ENCODE data around the gene CDK2AP2.

GRCh38 chr11:66618077-66618436, 1.6 kb downstream of the RBM14 start:
- PRO-cap = no peak
- RAMPAGE, long total RNA = no peak

- PRO-cap = no peak
- RAMPAGE, long total RNA = no peak
These were observed 6.6 kb downstream of the RBM14 start for GRCh38 chr11:66622802-66623649.

- PRO-cap = no peak
- RAMPAGE, long total RNA = no peak
These were observed 831 bp downstream of the RBM4B start for GRCh38 chr11:66676651-66677461.

DNA sequence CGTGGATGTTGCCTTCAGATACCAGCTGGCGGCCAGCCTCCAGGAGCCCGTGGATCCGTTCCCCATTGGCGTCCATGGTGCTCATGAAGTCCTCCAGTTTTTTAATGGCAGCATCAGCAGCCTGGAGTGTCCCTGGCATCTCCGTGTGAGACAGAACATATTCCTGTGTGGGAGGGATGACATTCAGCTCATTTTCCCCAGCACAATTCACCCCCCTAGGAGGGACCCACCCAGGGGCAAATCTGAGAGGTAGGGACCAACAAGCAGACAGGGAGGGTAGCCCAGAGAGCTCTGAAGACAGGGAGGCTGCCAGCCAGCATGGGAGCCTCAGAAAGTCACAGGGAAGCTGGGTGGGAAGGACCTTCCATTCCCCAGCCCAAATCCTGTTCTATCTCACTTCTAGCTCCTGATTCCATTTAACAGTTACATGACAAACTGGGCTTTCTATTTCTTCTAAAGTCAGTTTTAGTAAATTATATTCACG, 21.8 kb upstream of the RBM4B start:
- PRO-cap = no peak
- RAMPAGE, long total RNA = no peak

DNA sequence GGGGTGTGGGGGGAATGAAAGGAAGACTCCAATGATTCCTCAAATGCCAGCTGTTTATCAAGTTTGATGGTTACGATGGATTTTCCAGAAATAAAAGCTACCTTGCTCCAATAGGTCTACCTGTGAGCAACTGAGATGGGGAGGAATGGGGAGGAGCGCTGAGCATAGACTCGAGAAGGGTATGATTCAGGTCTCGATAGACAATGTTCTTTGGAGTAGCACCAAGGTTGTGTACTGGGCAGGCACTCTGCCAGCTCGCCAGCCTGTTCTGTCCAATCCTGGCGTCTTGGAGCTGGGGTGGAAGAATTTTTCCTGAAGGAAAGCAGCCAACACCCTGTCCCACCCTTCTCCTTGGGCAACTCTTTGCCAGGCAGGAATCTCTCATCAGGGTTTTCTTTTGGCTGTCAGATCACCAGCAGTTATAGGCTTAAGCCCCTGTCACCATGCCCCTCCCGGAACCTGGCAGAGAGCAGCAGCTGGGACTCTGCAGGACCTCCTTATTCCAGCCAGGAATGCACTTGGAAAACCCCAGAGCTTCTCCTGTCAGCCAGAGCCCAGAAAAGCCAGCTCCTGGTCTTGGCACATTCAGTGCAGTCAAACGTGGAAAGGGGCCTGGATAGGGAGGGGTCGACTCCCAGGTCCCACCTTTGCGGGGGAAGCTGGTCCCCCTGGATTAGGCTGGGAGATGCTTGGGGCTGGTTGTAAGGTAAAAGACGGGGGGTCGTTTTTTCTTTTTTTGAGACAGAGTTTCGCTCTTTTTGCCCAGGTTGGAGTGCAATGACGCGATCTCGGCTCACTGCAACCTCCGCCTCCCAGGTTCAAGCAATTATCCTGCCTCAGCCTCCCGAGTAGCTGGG, 1.2 kb upstream of the C11orf80 start:
- PRO-cap = no peak
- RAMPAGE, long total RNA = no peak

DNA sequence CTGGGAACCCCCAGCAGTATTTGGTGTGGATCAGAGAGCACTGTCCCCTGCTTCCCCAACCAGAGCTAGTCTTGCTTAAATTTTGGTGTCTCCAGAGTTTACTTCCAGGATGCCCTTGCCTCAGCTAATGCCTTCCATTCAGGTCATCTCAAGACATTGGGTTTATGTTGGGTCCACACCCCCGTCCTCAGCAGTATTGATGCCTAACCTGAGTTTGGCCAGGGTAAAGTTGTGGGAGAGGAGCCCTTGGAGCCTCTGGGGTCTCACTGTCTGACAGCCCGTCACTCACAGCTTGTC, 1.3 kb downstream of the RCE1 start:
- PRO-cap = no peak
- RAMPAGE, long total RNA = no peak

GRCh38 chr11:66882756-66883593, 26.1 kb downstream of the LRFN4 start:
- PRO-cap = no peak
- RAMPAGE, long total RNA = no peak

DNA sequence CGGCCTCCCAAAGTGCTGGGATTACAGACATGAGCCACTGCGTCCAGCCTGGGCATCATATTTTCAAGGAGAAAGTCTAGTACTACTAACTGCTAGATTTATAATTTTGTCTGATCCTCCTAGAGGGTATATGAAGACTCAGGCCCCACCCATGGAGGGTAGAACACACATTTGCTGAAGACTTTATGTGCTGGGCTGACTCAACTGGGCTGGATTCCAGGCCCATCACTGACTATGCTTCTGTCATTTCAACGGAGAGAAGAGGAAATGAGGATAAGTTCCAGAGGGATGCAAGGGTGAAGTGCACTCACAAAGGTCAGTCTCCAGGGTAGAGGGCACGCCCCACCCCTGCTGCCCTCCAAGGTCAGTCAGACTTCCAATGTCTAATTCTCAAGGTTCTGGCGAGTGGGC, 7.5 kb upstream of the C11orf86 start:
- PRO-cap = no peak
- RAMPAGE, long total RNA = no peak

DNA sequence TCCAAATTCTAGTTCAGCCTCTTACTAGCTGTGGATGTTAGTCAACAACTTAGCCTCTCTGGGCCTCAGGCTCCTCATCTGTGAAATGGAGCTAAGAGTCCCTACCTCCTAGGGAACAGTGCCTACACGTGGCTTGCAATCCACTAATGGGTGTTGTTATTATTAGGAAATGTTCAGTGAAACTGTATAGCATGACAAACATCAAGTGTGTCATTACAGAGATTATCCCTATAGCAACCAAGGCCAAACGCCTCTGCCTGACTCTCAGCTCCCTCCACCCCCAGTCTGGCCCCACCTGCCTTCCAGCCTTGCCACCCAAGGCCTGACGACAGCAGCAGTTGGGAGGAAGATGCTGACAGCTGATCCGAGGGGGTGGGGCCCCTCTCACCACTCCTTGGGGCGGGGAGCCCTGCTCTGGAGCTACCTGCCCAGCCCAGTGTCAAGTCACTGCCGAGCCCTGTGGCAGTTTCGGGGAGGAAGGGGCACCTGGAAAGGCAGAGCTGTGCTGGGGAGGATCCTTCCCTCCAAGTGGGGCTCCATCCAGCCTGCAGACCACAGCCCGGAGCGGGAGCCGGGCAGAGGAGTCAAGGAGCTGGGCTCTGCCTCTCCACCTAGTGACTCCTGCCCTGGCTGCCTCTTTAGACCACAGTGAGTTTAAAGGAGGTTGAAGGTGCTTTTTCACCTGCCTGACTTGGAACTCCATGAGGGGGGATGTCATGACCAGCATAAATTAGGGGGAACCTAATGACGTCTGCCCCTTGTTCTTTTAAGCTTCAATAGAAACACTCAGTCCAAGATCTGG, 1.5 kb upstream of the RHOD start:
- PRO-cap = no peak
- RAMPAGE, long total RNA = no peak

- PRO-cap = no peak
- RAMPAGE, long total RNA = no peak
These were observed 14.8 kb downstream of the RHOD start for GRCh38 chr11:67071243-67072138.

DNA sequence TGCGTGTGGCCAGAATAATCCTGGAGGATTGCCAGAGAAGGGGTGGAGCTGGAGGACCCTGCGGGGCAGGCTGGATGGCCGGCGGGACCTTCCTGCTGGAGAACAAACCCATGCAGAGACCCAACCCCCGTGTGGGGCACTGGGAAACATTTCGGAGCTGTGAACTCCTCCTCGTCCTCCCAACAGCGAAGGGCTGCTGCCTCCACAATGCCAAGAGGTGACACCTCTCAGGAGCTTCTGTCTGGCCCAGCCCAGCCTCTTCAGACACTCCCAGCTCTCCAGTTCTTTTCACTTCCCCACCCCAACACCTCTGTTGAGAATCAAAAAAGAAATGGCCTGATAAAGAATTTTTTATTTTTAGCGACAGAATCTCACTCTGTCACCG, 25.5 kb downstream of the RHOD start:
- PRO-cap = no peak
- RAMPAGE, long total RNA = no peak

DNA sequence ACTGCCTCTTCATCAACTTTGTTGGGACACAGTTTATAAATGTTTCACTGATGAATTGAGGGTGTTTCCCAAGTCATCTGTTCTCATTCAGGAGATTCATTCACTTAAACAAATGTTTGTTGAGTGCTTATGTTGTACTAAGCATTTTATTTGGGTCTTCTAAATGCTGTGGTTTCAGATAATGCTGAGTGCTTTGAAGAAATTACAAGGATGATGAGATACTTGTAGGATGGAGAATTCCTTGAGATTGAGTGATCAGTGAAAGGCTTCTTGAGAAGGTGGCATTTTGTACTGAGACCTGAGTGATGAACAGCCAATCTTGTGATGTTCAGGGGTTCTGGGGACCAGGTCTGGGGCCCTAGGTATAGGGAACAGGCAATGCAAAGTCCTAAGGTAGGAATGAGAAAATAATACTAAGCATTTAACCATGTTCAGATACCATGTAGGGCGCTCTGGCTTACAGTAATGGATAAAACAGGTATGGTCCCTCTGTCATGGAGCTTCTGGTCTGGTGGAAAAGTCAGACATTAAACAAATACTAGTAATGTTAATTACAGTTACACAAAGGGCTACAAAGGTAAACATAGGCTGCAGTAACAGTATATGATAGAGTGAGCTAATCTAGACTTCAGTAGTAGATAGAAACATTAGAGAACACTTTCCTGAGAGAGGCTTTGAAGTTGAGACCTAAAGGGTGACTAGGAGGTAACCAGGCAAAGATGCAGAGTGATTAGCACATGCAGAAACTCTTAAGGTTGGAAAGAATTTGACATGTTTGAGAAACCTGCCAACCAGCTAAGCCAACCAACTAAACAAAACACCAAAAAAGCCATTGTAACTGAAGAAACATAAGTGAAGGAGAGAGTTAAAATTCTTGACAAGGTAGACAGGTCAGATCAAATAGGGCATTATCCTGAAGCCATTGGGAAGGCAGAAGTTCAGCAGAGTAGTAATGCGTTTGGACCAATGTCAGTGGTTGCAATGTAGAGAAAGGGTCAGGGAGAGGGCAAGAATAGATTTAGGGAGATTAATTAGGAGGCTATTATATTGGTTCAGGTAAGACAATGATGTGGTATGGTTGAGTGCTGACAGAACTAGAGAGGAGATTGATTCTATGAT, 17.6 kb downstream of the KDM2A start:
- PRO-cap = no peak
- RAMPAGE, long total RNA = no peak

DNA sequence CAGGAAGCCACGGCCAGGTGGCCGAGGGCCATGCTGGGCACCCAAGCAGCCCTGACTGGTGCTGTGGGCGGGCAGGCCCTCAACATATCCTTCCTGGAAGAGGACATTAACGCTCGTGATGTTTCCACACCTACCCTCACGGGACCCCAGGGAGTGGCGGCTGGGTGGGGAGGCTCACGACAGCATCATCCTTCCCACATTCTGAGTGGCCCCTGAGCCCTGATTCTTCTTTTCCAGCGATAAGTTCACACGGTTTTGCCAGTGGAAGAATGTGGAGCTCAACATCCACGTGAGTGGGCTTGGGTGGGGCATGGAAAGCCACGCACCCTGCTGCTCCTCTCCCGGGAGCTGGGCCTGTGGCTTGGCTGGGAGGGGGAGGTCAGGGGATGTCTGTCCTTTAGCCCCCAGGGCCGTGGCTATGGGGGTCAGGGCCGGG, 8.6 kb upstream of the ANKRD13D start:
- PRO-cap = no peak
- RAMPAGE, long total RNA = no peak

DNA sequence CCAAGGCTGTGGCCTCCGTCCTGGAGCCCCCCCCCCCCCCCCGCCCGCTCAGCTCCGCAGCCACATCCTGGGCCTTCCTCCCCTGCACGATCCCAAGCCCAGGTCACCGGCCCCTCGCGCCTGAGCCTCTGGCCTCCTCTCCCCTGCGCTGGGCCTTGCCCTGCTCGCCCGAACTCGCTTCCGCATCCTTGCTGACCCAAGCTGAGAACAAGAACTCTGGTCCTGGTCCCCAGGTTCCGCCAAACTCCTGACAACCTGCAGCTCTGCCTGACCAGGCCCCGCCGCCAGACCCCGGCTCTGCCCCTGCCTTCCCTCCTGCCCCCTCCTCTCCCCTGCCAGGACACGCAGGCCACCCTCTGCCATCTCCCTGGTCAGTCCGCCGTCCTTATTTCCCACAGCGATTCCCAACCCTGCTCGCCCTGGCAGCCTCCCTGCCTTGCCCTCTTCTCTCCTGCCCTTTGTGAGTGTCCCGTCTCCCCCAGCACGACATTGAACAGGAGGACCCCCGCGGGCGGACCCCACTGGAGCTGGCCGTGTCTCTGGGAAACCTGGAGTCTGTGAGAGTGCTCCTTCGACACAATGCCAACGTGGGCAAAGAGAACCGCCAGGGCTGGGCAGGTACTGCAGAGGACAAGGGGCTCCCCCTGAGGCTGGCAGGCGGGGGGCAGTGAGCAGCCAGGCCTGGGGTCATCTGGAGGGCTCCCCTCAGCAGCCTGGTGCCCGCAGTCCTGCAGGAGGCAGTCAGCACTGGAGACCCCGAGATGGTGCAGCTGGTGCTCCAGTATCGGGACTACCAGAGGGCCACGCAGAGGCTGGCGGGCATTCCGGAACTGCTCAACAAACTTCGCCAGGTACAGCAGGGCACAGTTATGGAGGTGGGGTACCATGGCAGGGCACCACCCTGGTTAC, 747 bp downstream of the ANKRD13D start:
- PRO-cap = no peak
- RAMPAGE, long total RNA = no peak

DNA sequence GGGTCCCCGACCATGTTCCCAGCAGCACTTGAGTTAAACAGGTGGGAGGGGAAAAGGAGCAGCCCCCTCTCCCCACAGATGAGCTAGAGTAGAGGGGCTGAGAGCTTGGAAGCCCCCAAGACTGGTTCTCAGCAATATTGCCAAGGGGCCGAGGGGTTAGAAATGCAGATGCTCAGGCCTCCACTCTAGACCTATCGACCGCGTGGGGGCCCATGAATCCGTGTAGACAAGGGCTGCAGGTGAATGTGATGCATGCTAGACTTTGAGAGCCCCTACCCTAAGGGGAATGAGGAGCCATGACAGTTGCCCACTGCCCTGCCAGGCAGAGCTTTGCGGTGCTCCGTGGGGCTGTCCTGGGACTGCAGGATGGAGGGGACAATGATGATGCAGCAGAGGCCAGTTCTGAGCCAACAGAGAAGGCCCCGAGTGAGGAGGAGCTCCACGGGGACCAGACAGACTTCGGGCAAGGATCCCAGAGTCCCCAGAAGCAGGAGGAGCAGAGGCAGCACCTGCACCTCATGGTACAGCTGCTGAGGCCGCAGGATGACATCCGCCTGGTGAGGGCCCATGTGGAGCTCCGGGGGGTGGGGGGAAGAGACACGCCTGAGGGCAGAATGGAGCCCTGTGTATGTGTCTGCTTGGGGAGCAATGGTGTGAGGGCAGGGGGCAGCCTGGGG, 1.3 kb downstream of the SSH3 start:
- PRO-cap = no peak
- RAMPAGE, long total RNA = no peak

- PRO-cap = no peak
- RAMPAGE, long total RNA = no peak
These were observed 496 bp downstream of the CLCF1 start for GRCh38 chr11:67372816-67373388.

DNA sequence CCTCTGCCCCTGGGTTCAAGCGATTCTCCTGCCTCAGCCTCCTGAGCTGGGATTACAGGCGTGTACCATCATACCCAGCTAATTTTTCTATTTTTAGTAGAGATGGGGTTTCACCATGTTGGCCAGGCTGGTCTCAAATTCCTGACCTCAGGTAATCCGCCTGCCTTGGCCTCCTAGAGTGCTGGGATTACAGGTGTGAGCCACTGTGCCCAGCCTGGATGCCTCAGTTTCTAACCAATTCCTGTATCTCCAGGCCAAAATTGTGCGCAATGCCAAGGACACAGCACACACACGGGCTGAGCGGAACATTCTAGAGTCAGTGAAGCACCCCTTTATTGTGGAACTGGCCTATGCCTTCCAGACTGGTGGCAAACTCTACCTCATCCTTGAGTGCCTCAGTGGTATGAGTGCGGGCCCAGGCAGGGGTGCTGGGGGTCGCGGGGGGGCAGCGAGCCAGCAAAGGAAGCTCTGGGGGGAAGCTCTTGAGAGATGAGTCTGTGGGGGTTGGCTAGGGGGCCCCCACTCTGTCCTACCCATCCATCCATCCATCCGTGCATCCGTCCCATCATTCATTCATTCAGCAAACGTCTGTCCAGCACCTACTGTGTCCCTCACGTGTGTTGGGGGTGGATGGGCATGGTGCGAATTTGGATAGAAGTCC, 3.0 kb downstream of the RPS6KB2 start:
- PRO-cap = no peak
- RAMPAGE, long total RNA = no peak

- PRO-cap = no peak
- RAMPAGE, long total RNA = no peak
These were observed 5.1 kb downstream of the TMEM134 start for GRCh38 chr11:67463815-67464569.

DNA sequence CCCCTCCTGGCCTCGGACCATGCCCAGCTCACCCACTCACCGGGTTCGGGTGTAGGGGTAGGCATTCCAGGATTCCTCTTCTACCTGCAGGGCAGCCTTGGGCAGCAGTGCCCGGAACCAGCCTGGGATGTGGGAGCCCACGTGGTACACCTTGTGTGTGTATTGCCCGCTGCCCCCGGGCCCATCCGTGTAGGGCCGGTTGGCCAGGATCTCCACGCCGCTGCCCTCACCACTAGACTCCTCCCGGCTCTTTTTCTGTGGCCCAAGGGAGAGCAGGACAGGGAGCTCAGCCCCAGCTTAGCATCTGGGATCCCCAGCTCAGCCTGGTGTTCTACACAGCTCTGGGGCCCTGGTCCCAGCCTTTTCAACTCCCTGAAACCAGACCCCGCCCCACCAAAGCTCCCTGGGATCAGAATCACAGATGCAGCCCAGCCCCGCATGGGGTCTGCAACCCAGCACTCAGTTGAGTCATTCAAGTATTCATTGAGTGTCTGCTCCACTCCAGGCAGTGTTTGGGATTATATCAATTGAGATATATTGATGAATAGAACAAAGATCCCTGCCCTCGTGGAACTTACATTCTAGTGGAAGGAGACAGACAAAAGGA, 2.6 kb downstream of the PITPNM1 start:
- PRO-cap = no peak
- RAMPAGE, long total RNA = no peak

- PRO-cap = no peak
- RAMPAGE, long total RNA = no peak
These were observed at the start of gene CDK2AP2 for GRCh38 chr11:67507156-67508306. Gene CDK2AP2 (minus strand): TSS chr11:67508162.